Pulmonary lymph node (tissue), 1 donor: ENCODE data around the gene VPS4A.

DNA sequence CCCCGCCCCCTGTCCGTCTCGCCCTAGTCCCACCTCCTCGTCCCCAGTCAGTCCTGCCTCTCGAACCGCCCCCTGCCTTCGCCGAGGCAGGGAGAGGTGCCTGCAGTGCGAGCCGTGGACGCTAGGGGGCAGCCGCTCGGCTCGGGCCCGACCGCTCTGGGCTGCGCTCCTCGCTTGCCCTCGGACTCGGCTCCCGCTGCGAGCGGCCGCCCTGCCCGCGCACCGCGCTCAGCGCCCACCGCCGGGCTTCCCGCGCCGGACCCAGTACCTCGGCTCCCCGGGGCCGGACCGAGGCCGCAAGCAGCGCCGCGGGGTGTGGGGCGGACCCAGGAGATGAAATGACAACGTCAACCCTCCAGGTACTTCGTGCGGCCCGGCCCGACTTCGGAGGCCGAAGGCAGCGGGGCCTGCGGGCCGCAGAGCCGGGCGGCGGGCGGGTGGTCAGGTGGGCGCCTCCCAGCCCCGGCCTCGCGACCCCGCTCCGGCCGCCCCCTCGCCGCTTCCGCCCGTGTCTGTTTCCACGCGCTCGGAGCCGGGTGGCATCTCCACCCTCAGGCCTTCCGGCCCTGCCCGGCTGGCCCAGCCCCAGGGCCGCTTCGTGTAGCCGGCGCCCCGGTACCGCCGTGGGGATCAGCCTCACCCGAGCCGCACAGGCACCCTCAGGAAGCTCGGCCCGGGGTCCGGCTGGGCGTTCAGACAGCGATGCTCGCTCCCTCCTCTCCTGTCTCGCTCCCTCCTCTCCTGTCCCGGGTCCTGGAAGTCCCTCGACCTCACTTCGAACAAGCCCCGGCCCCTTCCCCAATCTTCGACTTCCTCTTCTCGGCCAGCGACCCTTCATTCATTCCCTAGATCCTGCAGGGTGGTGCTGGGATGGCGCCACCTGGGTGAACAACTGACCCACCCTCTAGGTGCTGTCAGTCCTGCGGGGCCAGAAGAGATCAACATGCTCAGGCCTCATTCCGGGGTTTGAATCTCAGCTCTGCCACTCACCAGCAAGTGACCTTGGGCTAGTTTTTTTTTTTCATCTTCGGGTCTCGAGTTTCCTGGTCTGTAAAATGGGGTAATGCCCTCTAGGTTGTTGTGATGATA lies at the start of gene VPS4A:
Gene VPS4A (plus strand): TSS at position 177 of the 1,089 bp plus-strand sequence.
- PRO-cap: bidirectional peak, plus-strand start at position 105 of the sequence, minus-strand start outside the sequence

DNA sequence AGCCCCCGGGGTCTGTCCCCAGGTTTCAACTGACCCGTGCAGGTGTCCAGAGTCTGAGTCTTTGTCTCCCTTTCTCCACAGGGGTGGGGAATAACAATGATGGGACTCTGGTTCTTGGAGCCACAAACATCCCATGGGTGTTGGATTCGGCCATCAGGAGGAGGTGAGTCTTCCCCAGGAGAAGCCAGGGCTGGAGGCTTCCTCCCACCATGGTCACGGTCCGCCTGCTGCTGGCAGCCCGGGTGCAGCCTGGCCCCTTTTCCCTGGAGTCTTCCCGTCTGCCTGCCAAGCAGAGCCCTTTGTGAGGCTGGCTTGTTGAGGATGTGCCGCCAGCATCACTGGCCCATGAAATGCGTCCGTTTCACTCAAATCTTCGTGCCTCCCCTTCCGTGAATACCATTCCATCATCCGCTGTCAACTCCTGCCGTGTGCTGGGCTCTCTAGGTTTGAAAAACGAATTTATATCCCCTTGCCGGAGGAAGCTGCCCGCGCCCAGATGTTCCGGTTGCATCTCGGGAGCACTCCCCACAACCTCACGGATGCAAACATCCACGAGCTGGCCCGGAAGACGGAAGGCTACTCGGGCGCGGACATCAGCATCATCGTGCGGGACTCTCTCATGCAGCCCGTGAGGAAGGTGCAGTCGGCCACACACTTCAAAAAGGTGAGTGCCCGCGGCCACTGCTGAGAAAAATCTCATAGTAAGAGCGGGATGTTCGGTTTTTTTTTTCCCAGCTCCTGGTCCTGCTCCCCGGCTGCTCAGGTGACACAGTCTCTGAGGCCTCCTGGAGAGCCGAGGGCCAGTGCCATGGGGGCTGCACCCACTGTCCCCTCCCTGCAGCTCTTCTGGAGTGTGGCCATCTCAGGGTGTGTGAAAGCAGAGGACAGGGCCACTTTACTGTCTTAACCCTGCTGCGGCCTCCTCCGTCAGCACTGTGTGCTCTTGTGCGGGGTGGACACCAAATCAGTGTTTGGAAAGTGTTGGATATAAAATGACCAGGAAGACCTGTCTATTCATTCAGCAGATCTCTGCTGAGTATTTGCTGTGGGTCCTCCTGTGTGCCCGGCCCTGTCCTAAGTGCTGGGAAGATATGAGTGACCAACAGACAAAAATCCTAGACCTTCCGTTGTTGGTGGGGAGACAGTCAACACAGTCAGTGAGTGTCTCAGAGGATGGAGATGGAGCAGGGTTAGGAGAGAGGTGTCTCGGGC lies 9.4 kb downstream of the PDF start:
- PRO-cap: no peak

- PRO-cap: no peak
These were observed 14.3 kb upstream of the TMED6 start for GRCh38 chr16:69365781-69366363.

DNA sequence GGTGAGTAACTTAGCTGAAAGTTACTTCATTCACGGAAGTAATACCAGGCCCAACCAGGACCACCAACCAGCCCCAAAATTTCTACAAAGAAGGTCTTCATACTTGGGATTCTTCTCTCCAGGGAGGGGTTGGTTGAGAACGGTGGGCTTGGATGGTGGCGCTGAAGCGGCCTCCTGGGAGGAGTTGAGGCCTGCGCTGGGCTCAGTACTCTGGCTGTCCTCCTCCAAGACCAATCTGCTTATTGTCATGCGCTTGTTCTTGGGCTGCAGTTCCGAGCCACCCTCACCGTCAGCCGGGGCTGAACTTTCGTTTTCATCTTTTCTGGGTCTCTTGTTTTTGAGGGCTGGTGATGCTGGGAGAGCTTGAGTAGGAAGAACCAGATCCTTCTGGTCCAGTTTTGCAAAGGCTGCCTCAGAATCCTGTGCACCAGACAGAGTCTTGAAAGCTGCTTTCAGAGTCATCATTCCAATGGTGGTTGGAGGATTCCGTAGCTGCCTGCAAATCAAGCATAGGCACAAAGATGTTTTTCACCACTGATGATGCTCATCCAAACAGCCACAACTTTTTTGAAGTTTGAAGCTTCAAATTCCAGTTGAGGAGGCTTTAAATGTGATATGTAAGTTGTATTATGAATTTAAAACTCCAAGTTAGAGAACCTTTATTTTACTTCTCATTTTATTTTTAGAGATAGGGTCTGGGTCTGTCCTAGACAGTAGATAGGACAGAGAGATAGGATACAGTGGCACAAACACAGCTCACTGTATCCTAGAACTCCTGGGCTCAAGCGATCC lies 15.3 kb upstream of the TMED6 start:
- PRO-cap: no peak

GRCh38 chr16:69377851-69378859 lies 7.7 kb downstream of the TERF2 start:
- PRO-cap: no peak

DNA sequence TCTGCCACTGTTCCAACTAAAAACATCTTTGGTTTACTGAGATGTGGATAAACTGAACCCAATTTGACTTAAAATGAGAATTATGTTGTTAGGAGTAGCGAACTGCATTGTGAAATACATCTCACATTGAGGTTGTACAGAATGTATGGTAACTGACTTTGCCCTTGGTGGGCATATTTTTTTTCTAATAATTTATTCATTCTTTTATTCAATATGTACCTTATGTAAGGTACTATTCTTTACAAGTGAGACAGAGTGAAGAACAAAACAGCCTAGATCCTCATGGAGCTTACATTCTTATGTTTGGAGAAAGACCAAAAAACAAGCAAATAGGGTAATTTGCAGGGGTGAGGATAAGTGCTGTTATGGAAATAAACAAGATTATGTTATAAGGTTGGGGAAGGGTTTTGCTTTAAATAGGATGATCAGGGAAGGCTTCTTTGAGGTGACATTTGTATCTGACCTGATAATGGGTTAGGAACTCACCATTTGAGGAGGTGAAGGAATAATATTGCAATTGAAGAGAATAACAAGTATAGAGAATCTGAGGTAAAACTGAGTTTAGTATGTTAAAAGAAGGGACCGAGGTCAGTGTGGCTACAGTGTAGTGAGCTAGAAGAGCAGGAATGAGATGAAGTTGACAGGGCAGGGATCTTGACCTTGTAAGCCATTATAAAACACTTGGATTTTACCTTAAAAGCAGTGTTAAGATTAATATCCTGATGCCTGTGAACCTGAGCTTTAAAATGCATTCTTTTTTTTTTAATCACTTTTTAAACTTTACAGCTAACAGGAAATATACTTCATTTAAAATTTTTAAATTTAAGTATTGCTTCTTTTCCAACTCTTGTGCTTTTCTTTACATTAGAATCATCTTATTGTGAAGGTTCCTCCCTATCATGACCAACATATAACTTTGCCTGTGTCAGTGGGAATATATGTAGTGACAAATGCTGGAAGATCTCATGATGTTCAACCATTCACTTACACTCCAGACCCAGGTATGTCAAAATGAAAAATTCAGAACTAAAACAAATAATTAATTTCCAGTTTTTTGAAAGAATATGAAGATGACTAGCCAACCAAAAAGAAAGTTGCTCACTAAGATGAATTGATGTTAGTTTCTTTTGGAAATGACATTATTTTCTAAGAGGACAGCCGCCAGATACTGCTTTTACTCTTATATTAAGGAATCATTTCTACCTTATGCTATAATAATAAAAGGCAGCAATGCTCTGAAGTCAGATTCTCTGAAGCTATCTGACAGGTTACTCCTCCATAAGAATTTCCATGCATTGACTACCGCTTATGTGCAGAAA lies 49.6 kb downstream of the NQO1 start:
- PRO-cap: no peak

- PRO-cap: no peak
These were observed 77.0 kb downstream of the WWP2 start for GRCh38 chr16:69838932-69839679.

GRCh38 chr16:69964898-69965662 lies 13.9 kb downstream of the CLEC18A start:
- PRO-cap: no peak

- PRO-cap: bidirectional peak, plus-strand start at chr16:70065194, minus-strand start at chr16:70065021
These were observed 49.3 kb upstream of the PDPR start for GRCh38 chr16:70064575-70065411.

DNA sequence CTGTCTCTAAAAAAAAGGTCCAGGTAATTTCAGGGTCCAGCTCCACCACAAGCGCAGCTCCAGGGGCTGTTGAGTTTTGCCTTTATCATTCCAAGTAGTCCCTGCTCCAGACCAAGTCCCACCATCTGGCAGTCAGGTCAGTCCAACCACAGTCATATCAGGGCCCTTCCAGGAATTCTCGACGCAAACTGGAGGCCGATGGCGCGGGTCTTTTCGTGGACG lies 1.0 kb downstream of the EXOSC6 start:
- PRO-cap: no peak

DNA sequence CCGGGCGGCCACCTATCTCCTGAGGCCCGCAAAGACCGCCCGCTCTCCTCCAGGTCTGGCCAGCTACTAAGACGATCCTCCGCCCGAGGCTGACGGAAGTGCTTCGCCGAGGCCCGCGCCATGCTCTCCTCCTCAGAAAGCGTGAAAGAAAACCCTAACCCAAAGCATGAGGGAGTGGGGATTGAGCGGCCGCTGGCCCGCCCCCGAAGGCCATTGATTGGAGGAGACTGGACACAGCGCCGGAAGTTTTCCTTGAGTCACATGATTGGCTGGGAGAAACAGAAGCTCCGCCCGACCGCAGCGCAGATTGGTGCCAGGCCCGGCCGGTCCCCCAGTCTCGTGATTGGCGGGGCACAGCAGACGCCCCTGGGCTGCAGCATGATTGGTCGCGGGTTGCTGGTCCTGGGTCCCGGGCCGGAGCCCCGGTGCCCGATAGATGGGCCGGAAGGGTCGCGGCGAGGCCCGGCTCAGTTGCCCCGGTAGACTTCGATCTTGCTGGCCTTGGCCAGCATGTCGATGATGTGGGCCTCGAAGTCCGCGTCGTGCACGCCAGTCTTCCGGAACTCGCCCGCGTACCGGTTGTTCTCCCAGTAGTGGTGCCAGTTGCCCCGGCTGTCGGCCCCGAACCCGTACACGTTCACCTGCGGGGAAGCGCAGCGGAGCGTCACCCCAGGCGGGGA lies 34.7 kb downstream of the DDX19A start:
- PRO-cap: bidirectional peak, plus-strand start at position 334 of the sequence, minus-strand start at position 122 of the sequence

- PRO-cap: no peak
These were observed 20.7 kb downstream of the ST3GAL2 start for GRCh38 chr16:70418072-70418815.

GRCh38 chr16:70490178-70490682 lies 33.1 kb downstream of the COG4 start:
- PRO-cap: no peak

GRCh38 chr16:70512255-70512863 lies 11.0 kb downstream of the COG4 start:
- PRO-cap: no peak

DNA sequence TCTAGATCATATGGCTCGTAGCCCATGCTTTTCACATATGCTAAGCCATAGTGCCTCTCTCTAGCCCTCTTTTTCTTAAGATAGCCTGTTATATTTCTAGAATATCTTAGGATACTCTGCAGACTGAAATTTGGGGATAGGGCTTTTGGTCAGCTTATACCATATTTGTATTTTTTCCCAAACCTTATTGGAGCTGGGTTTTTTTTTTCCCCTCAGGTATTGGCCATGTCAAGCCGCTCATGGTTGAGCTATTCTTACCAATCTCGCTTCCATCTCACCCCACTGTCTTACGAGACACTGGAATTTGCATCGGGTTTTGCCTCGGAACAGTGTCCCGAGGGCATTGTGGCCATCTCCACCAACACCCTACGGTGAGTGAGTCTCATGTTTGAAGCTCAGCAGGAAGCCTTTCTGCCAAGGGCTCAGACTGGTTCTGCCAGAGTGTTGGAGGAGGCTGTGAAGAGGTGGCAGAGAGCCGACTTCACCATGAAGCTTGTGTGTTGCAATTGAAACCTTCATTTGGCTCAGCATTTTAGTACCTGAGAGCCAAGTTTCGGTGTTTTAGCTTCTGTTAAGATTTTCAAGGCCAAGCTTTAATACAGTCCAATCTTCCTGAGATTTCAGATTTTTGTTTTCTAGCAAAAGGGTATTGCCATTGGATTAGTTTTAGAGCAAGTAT lies 37.9 kb downstream of the SF3B3 start:
- PRO-cap: no peak

- PRO-cap: no peak
These were observed 39.8 kb downstream of the SF3B3 start for GRCh38 chr16:70563144-70564128.

GRCh38 chr16:70564916-70565620 lies 41.5 kb downstream of the SF3B3 start:
- PRO-cap: no peak

DNA sequence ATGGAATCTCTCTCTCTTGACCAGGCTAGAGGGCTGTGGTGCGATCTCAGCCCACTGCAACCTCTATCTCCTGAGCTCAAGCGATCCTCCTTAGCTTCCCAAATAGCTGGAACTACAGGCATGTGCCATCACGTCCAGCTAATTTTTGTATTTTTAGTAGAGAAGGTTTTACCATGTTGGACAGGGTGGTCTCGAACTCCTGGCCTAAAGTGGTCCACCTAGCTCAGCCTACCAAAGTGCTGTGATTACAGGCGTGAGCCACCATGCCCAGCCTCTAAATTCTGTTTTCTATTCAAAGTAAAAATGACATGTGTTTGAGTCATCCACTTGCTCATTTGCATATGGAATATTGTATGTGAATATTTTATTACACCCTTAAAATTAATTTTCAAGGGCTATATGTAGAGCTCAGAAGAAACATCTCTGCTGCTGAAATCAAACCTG lies 50.9 kb downstream of the SF3B3 start:
- PRO-cap: no peak

GRCh38 chr16:70575525-70576883 lies 52.4 kb downstream of the SF3B3 start:
- PRO-cap: no peak

DNA sequence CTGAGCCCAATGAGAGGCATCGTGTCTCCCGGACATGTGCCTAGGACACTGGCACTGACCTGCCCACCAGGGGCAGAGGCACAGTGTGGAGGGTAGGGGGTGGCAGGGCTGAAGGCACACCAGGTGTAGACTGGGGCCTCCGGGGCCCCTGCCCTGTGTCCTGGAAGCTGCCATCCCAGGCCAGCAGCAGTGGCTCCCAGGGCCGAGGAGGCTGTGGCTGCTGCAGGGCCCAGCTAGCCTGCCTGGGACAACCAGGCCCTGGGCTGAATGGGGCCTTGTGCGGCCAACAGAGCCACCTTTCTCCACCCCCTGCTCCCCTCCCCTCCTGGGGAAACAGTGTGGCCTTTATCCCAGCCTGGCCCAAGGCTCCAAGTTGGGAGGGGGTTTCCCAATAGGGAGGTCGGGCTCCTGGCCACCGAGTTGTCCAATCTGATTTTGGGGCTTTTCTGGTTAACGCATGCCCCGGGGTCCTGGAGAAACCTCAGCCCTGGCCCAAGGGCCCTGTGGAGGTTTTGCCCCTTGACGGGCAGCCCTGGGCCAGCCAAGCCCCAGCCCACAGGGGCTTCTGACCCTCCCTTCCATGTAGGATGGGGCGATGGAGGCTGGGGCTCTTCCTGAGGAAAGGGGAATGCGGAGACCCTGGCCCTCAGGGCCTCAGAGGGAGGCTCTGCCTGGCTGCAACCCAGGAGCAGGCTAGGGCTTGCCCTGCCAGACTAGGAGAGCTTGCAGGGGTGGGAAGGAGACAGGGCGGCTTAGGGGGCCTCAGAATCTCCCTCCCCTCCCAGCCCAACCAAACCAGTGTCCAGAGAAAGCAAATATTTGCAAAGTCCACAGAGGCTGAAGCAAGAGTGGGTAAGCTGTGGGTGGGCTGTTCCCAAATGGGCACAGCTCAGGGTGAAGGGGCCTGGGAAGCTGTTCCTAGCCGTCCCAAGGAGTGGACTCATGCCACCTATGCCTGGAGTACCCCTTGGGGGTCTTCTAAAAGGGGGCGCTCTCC lies 4.2 kb downstream of the MTSS2 start:
- PRO-cap: no peak